ENCODE measurements around the gene PAIP2B.

- PRO-cap, 6 experiments, result no peak in any of the 6 experiments
- RAMPAGE, long total RNA, 2 experiments, result no peak in any of the 2 experiments
- RRBS, result no CpG with 5 or more reads among the region's 6 CpGs
These were observed 13.2 kb upstream of the ARHGAP25 start for GRCh38 chr2:68721269-68721944.

DNA sequence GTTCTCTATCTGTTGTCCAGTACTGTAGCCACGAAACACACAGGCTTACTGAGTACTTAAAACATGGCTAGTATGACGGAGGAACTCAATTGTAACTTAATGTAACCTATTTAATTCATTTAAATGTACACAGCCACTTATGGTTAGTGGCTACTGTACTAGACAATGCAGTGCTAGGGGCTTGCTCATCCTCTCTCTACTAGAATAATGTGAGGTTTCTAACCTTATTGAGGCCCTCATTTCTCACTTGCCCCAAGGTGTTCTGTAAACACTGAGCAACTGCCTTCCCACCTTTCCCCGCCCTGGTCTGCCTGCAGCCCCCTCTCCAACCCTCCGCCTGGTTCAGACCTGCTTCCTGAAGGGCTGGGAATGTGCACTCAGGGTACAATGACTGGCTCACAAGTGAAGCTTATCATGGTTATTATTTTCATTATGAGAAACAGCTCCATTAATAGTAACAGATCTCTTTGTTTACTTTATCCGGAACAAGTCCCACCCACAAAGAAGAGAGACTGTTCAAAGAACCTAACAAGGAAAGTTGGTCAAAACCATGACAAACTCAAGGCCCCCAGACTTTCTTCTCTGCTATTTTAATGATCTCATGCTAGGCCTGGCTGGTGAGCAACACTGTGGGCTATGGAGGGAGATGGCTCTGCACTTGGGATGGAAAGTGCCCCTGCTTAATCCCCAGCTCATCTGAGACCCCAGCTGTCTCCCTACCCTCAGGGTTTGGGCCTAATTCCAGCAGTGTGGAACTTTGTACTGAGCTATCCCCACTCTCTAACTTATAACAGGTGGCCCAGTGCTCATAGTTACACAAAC is 36.6 kb downstream of the ARHGAP25 start:
- PRO-cap, 6 experiments, result peak in 2 of 6 experiments; most common plus-strand start position 588 of the sequence (in 1); most common minus-strand start position 393 of the sequence (in 2)
- RAMPAGE, long total RNA, 2 experiments, result no peak in any of the 2 experiments
- RRBS, result no CpG with 5 or more reads among the region's 5 CpGs

DNA sequence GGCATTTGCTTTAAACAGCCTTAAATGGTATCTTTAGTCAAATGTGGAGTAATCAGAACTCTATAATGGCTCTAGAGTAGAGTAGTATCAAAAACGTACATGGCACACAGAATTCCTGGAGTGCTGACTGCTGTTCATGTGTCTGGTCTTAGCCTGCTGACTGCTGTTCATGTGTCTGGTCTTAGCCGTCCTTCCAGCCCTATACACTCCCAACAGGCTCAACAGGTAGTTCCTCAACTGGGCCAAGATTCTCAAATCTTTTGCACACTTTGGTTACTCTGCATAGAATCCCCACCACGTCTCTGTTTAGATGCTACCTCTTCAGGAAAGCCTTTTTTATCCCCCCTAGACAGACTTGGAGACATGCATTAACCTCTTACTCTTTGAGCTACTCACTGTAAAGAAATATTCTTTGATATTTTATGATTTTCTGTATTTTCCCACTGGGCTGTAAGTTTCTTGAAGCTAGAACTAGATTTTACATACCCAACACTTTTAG is 1.1 kb upstream of the GFPT1 start:
- PRO-cap, 6 experiments, result no peak in any of the 6 experiments
- RAMPAGE, long total RNA, 2 experiments, result no peak in any of the 2 experiments
- RRBS, result no CpG with 5 or more reads among the region's 3 CpGs

GRCh38 chr2:69436467-69437245 is 579 bp downstream of the NFU1 start:
- PRO-cap, 6 experiments, result peak in 6 of 6 experiments; most common plus-strand start chr2:69437082 (in 5); most common minus-strand start chr2:69436841 (in 1)
- RAMPAGE, long total RNA, 2 experiments, result no peak in any of the 2 experiments
- RRBS, result under 1% methylated on average over 8 of the region's 22 CpGs

DNA sequence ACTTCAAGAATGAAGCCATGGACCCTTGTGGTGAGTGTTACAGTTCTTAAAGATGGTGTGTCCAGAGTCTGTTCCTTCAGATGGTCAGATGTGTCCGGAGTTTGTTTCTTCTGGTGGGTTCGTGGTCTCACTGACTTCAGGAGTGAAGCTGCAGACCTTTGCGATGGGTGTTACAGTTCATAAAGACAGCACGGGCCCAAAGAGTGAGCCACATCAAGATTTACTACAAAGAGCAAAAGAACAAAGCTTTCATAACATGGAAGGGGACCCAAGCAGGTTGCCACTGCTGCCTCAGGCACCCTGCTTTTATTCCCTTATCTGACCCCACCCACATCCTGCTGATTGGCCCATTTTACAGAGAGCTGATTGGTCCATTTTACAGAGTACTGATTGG is 2.0 kb upstream of the NFU1 start:
- PRO-cap, 6 experiments, result no peak in any of the 6 experiments
- RAMPAGE, long total RNA, 2 experiments, result no peak in any of the 2 experiments
- RRBS, result no CpG with 5 or more reads among the region's 4 CpGs

DNA sequence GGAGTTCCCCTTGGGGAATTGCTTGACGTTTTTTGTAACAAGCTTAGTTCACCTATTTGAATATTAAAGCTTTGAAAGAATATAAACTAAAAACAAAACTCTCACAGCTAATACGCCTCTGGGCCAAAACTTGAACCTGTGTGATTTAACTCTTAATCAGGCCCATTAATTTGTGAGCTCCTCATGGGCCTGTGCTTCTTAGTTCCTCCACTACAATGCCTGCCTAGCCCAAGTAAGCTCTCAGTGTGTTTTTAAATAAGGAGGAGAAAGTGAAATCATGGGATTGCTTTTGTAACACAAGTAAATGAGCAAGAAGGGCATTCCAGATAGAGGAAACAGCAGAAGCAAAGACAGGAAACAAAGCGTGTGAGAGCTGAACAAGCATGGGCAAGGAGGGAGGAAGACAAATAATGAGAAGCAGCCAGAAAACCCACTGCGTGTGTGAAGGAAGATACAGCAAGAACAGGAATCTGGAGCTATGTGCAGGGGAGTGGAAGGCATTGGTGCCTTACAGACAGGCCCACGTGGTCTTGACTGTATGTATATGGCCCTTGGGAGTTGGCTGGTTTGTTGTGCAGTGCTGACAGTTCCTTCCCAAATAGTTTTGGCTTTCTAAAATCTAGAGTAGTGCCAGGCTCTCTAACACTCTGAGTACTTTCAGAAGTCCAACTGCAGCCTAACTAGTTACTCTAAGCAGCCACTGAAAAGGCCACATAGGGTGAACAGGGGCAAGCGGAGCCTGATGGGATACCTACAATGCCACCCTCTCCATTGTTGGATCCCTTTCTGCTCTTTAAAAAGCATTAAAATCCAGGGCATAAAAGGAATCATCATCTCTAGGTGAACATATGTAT is 88.6 kb downstream of the AAK1 start:
- PRO-cap, 6 experiments, result peak in 1 of 6 experiments; most common plus-strand start position 406 of the sequence (in 1)
- RAMPAGE, long total RNA, 2 experiments, result no peak in any of the 2 experiments
- RRBS, result no CpG with 5 or more reads among the region's 6 CpGs

DNA sequence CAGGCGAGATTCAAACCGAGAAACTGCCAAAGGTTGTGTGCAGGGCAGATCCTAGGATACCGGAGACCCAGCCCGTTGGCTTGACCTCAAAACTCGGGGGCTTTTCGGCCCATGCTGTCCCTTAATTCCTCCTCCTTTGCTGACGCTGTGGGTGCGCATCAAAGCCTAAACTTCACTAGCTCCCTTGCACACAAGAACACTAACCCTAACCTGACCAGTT is 938 bp upstream of the AAK1 start:
- PRO-cap, 6 experiments, result peak in 2 of 6 experiments; most common minus-strand start position 95 of the sequence (in 2)
- RAMPAGE, long total RNA, 2 experiments, result no peak in any of the 2 experiments
- RRBS, result 3% methylated on average over 1 of the region's 8 CpGs

- PRO-cap, 6 experiments, result no peak in any of the 6 experiments
- RAMPAGE, long total RNA, 2 experiments, result no peak in any of the 2 experiments
- RRBS, result no CpG with 5 or more reads among the region's 7 CpGs
These were observed 39.2 kb upstream of the GMCL1 start for GRCh38 chr2:69790188-69790822.

DNA sequence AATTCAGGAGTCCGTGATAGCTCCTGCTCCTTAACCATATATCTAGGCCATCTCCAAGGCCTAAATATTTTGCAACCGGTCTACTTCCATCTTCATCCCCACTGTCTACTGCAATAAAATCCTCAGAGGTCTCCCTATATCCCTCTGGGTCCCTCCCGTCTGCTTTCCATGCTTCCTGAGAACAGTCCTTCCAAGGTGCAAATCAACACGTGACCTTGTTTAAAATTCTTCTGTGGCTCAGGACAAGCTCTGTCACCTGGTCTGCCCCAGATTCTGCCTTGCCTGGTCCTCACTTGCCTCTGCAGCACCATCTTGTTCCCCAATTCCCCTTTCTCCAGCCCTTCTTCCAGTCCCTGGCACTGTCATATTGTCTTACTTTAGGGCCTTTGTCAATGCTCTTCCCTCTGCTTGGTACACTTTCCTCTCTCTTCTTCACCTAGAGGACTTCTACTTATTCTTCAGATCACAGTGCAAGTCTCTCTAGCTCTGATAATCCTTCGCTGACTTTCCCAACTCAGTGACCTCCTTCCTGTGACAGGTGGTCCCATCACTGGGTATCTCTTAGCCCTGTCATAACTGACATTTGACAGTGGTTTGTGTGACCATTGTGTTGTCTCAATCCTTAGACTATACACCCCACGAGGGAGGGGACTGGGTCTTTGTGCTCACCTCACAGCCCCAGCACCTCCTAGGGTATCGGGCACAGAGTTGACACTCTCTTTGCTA is 20.9 kb downstream of the MXD1 start:
- PRO-cap, 6 experiments, result no peak in any of the 6 experiments
- RAMPAGE, long total RNA, 2 experiments, result no peak in any of the 2 experiments
- RRBS, result no CpG with 5 or more reads among the region's 7 CpGs

- PRO-cap, 6 experiments, result no peak in any of the 6 experiments
- RAMPAGE, long total RNA, 2 experiments, result no peak in any of the 2 experiments
- RRBS, result no CpG with 5 or more reads among the region's 10 CpGs
These were observed 14.7 kb downstream of the ASPRV1 start for GRCh38 chr2:69946540-69947266.

- PRO-cap, 6 experiments, result no peak in any of the 6 experiments
- RAMPAGE, long total RNA, 2 experiments, result no peak in any of the 2 experiments
- RRBS, result no CpG with 5 or more reads among the region's 14 CpGs
These were observed 48.8 kb upstream of the ASPRV1 start for GRCh38 chr2:70009783-70011002.

DNA sequence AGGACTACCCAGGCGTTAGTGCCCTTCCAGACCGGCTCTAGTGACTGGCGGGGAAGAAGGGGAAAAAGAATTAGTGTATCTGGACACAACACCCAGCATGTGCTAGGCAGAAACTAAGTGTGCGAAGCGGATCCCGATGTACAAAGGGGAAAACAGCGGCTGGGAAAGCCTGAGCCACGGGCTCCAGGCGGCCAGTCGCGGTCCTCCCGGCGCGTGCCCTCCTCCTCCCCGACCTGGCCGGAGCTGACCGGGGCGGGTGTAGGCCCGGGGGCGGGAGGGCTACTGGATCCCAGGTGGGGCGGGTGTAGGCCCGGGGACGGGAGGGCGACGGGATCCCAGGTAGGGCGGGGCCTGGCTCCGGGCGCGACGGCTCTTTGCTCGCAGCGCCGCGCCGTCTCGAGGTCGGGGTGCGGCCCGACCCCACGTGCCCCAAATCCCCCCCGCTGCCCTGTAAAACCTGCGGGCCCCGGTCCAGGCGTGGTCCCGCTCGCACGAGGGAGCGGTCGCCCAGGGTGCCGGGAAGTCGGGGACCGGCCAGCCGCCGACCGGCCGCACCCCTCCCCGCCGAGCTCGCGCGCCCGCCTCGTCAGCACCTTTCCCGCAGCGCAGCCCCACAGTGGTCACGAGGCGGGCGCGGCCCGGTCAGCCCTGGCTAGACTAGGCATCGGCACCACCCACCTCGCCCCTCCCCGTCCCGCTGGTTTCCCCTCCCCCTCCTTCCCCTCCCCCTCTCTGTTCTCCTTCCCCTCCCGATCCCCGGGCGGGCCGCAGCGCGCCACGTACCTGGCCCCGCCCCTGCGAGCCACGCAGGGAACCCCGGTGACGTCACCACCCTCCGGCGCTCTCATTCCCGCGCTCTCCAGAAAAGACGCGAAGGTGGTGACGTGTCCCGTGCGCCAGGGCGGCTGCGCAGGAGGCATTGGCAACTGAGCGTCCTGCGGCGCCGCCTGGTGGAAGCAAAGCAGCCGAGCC is 48.6 kb downstream of the C2orf42 start:
- PRO-cap, 6 experiments, result peak in 6 of 6 experiments; most common plus-strand start position 338 of the sequence (in 3); most common minus-strand start position 618 of the sequence (in 6)
- RAMPAGE, long total RNA, 2 experiments, result no peak in any of the 2 experiments
- RRBS, result 2% methylated on average over 52 of the region's 102 CpGs

GRCh38 chr2:70233904-70234219 is 14.6 kb downstream of the TIA1 start:
- PRO-cap, 6 experiments, result no peak in any of the 6 experiments
- RAMPAGE, long total RNA, 2 experiments, result no peak in any of the 2 experiments
- RRBS, result no CpG with 5 or more reads among the region's 3 CpGs

- PRO-cap, 6 experiments, result peak in 3 of 6 experiments; most common plus-strand start chr2:70293427 (in 1); most common minus-strand start chr2:70293386 (in 1)
- RAMPAGE, long total RNA, 2 experiments, result no peak in any of the 2 experiments
- RRBS, result under 1% methylated on average over 16 of the region's 39 CpGs
These were observed 619 bp downstream of the SNRPG start for GRCh38 chr2:70292634-70293608.

- PRO-cap, 6 experiments, result no peak in any of the 6 experiments
- RAMPAGE, long total RNA, 2 experiments, result no peak in any of the 2 experiments
- RRBS, result no CpG with 5 or more reads among the region's 8 CpGs
These were observed 65.9 kb upstream of the FAM136A start for GRCh38 chr2:70367683-70368316.

DNA sequence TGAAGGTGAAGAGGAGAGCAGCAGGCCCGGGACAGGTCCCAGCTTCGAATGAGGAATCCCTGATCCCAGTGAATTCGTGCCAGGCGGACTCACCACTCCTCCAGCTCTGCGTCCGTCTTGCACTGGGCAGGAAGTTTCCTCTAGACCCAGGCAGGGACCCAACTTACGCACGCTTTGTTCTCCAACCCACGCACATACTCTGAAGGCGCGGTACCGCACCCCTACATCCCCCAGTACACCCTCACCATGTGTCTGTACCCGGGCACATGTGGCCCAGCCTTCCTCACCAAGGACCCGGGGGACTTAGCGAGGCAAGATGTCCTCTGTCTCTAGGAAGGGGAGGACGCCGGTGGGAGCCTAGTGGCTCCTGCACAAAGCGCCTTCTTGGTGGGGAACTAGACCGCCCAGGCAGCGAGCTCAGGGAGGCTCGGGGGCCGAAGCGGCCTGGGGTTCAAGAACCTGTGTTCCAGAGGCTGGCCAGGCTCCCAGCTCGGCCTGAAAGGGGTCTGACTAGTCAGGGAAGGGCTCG is 3.1 kb upstream of the VAX2 start:
- PRO-cap, 6 experiments, result peak in 2 of 6 experiments; most common plus-strand start position 193 of the sequence (in 1); most common minus-strand start position 108 of the sequence (in 1)
- RAMPAGE, long total RNA, 2 experiments, result no peak in any of the 2 experiments
- RRBS, result 14% methylated on average over 4 of the region's 25 CpGs

DNA sequence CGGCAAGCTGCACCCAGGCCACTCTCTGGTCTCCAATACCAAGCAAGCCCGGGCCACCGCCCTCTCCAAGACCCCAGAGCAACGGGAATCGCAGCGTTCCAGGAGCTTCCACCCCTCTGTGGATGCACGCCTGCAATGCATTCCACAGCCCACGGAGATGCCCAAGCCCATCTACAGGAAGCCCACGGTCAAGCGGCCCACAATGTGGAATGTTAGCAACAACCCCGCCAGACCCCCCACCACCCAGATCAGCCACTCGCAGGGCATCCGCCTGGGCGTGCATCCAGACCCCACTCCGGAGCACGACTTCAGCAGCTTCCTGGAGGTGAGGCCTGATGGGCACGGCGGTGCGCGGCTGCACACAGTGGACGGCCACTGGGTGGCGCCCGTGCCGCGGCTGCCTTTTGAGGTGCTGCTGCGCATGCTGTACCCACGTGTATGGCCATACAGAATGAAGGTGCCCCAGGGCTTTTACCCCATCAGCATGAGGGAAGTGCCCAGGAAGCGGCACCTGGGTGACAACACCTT is 6.3 kb downstream of the ANKRD53 start:
- PRO-cap, 6 experiments, result no peak in any of the 6 experiments
- RAMPAGE, long total RNA, 2 experiments, result no peak in any of the 2 experiments
- RRBS, result no CpG with 5 or more reads among the region's 28 CpGs

- PRO-cap, 6 experiments, result peak in 6 of 6 experiments; most common plus-strand start chr2:71227485 (in 2); most common minus-strand start chr2:71227103 (in 4)
- RAMPAGE, long total RNA, 2 experiments, result start-site peak on the minus strand in 2 of 2 experiments, at chr2:71227013-71227087 at its widest, 689 to 762 reads per replicate
- RRBS, result 2% methylated on average over 9 of the region's 57 CpGs
These were observed at the start of gene PAIP2B for GRCh38 chr2:71226765-71227824. Gene PAIP2B (minus strand): TSS chr2:71227103.

DNA sequence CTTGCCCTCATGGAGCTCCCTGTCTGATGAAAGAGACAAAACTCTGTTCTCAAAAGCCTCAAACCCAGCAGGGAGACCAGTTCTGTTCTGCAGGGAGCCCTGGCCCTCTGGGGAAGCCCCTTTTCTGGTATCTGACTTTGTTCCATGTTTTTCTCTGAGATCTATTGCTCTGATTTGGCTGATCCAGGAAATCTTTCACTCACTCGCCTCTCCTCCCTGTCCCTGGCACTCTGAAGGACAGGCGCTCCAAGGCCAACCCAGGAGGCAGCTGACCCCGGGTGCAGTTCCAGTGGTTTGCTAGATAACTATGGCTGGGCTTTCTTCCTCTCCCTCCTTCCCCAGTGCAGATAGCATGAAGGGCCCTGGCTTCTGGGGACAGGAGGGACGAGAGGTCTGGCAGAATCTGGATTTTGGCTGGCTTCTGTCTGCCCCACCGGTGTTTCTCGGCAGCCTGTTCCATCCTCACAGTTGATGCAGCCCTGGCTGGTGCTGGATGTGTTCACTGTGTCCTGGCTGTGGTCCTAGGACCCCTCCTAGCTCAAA is 149.0 kb downstream of the DYSF start:
- PRO-cap, 6 experiments, result peak in 4 of 6 experiments; most common minus-strand start position 224 of the sequence (in 2)
- RAMPAGE, long total RNA, 2 experiments, result no peak in any of the 2 experiments
- RRBS, result no CpG with 5 or more reads among the region's 6 CpGs

DNA sequence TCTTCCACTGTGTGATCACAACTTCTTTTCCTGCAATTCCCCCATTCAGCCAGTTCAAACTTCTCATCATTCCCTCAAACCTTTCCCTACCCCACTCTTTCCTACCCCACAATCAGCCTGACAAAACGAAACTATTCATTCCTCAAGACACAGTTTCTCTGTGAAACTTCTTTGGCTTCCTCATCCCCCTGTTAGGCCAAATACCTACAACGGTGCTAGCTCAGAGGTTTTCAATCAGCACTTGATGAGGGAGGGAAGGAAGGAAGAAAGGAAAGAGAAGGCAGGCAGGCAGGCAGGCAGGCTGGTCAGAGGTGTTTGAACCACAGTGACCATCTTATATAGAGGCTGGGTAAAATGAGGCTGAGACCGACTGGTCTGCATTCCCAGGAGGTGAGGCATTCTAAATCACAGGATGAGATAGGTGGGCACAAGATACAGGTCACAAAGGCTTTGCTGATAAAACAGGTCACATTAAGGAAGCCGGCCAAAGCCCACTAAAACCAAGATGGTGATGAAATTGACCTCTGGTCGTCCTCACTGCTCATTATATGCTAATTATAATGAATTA is 59.4 kb downstream of the CYP26B1 start:
- PRO-cap, 6 experiments, result no peak in any of the 6 experiments
- RAMPAGE, long total RNA, 2 experiments, result no peak in any of the 2 experiments
- RRBS, result no CpG with 5 or more reads among the region's 5 CpGs